Foreskin keratinocyte (primary cell): ENCODE measurements around the genes CDK5R1 and MYO1D.

DNA sequence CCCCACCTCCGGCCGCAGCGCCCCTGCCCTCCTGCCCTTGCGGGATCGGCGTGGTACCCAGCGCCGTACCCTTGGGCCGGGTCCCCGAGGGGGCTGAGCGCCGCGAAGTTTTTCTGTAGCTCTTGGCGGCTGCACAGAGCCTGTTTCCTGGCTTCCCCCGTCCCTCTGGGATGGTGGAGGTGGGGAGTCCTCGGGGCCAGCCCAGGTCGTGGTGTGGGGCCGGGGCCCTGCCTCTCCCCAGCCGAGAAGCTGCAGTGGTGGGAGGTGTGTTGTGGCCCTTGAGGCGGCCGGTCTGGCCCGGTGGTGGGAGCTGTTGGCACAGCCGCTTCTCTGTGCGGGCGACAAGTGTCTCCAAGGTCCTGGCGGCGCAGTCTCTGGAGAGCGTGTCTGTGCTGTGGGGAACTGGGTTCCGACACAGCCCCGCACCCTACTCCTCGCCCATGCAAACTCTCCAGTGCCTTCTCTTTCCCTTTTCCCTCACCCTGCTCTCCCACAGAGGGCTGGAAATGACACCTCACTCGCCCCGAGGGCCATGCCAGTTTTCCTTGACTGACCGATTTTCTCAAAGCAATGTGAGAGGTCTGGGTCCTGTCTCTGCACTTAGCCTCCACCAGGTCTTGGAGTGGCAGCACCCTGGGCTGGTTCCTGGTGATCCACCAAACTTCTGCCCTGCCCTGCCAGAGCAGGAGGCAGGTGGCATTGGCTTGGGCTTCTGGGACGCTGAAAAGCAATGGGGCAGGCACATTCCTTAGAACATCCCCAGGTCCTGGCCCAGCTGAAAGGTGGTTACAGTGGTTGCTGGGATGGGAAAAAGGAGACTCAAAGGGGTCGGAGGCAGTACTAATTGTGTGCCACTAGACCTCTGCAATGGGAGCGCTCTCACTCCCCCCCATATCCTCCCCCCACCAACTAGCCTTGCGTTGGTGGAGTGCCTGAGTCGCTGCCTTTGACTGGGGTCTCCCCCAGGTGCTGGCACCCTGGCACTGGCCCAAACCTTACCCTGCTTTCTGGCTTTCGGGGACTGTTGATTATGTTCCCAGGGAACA is 97.4 kb downstream of the RAB11FIP4 start:
- RAMPAGE, total RNA = no peak

GRCh38 chr17:31493212-31493653 is 101.8 kb downstream of the RAB11FIP4 start:
- RAMPAGE, total RNA = no peak

- RAMPAGE, total RNA = no peak
Measured at GRCh38 chr17:31494649-31495095, 103.2 kb downstream of the RAB11FIP4 start.

DNA sequence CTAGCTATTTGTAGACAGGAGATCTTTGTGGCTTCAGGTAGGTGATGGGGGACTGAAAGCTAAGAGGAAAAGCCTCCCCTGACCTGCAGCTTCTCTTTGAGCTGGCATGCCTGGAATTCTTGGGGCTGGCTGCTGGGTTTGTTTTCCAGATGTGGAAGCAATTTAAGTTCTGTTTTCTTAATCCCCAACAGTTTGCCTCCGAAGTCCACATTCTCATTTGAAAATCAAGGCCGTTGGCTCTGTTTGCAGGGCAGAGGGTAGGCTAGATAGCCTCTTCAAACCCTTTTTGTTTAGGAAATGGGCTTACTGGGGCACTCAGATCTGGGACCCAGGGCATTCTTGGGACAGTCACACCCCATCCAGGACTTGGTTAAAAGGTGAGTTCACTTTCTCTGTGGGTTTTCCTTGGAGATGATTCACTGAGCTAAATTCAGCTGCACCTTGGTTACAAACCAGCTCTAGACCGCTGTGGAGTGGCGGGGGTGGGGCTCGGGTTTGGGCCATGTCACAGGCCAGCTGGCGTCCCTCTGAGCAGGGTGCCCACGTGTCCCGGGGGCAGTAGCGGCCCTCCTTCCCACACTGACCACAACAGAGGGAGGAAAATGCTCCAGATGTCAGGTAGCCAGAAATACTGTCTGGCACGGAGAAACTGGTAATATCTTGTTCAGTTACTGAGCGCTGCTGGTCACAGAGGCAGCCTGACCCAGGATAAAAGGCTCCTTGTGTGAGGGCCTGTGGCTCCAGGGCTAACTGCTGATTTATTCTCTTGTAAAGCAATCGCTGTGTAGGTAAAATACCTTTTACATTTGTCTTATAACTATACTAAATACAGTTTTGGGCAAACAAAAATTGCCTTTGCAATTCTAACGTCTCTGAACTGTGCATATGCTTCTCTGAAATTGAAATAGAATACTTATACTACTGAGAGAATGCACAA is 108.6 kb downstream of the RAB11FIP4 start:
- RAMPAGE, total RNA = no peak

DNA sequence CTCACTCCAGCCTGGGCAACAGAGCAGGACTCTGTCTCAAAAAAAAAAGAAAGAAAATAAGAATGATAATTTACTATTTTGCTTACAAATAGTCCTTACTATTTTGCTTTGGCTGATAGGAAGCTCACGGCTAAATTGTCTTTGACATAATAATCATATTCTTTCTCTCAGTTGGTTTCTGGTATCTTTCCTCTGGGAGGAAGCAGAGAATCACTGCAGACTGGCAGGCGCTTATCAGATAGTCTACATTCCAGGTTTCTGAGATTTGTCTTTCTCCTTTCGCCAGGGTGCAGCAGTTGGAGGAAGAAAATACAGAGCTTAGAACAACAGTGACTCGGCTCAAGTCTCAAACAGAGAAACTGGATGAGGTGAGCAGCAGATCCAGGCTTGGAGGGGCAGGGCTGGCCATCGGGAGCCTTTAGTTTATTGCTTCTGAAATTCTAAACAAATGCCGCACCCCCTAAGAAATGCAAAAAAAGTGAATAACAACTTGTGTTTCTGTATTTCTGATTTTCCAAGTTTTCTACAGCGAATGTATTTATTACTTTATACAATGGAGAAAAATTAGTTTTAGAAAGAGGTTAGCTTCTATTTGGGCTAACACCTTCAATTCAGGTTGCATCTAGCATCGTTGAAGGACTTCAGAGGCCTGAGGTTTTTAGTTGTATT is 136.2 kb downstream of the RAB11FIP4 start:
- RAMPAGE, total RNA = no peak

DNA sequence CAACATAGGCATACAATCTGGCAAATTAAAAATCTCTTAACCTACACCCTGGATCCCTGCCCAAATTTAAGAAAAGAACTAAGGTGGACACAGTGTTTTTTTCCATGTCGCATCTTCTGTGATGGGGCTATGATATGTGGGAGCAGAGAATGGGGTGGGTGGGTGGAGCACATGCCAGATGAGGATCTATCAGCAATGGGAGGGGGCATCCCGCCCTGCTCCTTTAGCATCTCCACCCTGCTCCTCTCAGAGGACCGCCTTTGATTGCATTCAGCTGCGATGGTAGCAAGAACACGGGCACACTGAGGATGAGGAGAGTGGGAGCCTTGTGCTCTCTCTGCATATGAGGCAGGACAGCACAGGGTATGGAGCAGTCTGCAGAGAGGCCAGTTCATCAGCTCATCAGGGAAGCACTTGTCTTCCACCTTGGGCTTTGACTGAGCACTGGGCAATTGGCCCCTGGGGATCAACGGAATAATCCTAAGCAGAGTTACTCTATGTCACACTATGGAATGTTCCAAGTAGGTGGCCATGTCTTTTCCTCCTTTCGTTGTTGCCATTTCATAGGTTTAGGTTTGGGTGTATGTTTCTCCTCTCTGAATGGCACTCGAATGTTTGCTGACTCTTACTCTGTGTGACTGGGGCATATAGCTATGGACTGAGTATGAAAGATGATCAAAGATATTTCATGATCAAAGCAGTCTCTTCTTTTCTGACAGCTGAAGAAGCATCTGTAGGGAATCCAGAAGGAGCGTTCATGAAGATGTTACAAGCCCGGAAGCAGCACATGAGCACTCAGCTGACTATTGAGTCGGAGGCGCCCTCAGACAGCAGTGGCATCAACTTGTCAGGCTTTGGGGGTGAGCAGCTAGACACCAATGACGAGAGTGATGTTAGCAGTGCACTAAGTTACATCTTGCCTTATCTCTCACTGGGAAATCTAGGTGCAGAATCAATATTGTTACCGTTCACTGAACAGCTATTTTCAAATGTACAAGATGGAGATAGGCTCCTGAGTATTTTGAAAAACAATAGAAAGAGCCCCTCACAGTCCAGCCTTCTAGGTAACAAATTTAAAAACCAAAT is 40.2 kb downstream of the LRRC37B start:
- RAMPAGE, total RNA = no peak

- RAMPAGE, total RNA = no peak
Measured at GRCh38 chr17:32083536-32084647, 58.4 kb upstream of the RHOT1 start.

DNA sequence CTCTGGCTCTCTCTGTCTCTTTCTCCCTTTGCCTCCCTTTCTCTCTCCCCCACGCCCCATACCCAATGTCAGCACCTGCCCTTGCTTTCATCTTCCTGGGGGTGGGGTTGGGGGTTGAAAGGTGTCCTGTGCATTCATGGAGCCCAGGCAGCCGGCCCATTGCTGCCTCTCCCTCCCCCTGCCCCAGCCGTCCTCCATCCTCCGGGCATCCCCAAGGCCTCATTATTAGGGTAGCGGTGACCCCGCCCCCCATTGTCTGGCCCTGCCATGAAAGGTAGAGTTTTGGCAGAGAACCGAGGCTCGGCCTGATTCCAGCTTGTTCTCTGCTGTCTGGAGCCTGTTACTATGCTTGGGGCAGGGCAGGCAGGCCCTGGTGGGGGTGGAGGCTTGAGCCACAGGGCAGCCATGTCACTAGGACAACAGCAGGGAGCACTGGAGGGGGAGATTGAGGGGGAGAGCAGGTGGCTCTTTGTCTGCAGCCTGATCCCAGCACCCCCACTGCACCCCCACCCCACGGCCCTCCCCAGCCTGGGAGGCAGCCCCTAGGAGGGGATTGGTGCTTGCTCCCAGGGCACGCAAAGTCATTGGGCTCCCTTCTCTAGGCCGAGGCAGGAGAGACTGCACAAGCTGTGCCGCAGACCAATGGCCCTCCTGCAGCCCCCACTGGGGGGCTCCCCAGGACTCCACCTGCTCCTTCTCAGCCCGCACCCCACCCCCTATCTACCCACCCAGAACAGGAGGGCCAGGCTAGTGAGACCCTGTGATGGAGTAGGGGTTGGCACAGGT is 15.4 kb downstream of the RHBDL3 start:
- RAMPAGE, total RNA = no peak

DNA sequence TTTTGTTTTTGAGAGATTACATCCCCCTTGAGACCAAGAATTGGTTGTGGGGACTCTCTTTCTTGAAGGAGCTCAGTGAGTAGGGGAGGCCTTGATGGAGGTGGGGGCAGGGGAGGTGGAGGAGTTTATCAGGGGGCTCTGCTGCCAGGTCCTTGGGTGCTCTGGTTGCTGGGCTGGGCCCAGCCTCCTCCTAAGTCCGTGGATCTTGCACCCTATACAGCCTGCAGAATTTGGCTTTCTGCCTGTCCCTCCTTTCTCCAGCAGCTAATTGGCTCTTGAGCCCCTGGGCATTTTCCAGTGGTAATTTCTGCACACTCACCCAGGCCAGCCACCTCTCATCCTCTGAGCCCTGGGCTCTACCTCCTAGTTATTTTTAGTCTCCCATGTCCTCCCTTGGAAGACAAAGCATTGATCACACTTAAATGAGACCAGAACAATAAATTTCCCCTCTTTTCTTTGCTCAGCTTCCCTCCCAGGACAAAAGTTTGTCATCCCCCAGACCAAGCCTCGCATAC is 38.1 kb downstream of the RHBDL3 start:
- RAMPAGE, total RNA = no peak

- RAMPAGE, total RNA = no peak
Measured at GRCh38 chr17:32382392-32383341, 32.7 kb downstream of the ZNF207 start.

DNA sequence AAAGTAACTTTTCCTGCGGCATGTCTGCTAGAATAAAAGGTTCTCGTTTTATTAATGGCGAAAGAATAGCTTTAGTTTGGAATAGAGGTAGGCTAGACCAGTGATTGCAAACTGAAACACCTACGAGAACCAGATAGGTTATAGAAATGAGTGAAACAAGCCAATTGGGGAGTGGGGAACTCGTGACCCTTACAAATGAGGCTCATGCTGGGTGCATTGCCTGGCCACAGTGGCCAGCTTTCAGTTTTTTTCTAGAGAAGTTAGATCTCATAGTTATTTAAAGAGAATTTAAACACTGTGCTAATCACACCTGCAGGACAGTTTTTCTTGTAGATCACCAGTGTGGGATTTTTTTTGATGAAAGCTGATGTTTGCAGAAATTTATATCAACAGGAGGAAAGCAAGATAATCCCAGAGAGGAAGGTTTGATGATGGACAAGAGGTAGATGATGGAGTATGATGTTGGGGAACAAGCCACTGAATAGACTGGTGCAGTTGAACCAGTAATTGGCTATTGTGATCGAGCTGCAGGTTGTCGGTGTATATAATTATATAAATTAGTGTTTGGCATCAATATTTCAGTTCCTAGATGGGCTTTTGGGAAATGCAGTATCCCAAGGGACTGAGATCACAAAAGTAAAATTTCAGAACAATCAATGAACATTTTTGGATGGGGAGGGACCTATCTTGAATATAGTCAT is 36.5 kb downstream of the ZNF207 start:
- RAMPAGE, total RNA = no peak

DNA sequence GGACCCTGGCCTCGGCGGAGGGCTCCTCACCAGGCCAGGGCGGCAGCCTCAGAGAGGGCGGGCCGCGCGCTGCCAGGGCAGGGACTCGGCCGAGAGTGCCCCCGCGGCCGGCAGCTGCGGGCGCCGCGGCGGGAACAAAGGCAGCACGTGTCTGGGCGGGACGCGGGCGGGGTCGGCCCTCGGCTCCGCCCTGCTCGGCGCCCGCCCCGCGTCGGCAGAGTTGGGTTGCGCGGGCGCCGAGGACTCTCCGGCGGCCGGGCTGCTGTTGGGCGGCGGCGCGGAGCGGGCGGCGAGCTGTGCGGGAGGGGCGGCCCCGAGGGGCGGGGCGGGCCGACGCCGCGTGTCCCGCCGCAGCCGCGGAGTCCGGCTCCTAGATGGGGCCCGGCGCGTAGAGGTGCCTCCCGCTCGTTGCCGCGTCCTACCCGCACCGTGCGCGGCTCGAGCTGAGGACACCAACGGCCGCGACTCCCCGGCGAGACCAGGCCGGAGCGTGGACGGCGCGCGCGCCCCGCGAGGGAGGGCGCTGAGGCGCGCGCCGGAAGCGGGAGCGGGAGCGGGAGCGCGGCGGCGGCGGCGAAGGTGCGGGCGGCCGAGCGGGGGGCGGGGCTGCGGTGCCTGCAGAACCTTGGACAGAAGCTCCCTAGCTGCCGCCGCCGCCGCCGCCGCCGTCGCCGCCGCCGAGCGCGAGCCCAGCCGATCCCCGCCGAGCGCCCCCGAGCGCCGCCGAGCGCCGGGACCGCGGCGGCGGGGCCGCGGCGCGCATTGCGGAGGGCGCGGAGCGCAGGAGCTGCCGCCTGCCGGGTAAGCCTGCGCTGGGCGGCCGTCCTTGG is at the start of gene CDK5R1:
CDK5R1 (plus strand) TSS at position 632 of the 830 bp plus-strand sequence.
- RAMPAGE, total RNA = no peak

DNA sequence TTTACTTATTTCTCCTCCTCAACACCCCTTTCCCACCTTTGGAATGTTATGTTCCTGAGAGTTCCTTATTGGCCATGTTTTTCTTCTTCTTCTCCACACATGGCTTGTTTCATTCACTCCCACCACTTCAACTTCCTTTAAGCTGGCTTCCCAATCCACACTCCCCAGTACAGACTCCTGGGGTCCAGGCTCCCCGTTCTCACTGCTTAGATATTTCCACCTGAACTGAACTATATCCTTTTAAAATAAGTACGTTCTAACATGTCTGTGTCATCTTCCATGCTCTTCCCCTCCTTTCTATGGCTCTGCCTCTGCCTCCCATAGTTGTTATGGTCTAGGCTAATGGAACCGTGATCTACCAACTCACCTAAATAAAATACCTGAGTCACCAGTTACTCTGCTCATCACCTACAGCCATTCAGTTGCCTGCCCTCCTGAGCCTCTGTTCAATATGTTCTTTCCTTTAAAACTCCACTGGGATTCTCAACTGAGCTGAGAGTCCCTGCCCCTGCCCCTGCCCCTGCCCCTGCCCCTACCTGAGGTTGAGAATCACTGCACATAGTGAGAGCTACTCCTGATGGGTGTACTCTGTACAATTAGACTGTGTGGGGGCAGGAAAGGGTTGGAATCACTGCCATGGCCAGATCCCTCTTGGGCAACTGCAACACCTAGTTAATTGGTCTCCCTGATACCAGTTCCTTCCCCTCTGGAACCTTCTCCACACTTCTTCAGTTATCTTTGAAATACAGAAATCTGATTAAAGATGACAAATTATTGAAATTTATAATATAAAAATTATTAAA is 67.1 kb downstream of the CDK5R1 start:
- RAMPAGE, total RNA = no peak

DNA sequence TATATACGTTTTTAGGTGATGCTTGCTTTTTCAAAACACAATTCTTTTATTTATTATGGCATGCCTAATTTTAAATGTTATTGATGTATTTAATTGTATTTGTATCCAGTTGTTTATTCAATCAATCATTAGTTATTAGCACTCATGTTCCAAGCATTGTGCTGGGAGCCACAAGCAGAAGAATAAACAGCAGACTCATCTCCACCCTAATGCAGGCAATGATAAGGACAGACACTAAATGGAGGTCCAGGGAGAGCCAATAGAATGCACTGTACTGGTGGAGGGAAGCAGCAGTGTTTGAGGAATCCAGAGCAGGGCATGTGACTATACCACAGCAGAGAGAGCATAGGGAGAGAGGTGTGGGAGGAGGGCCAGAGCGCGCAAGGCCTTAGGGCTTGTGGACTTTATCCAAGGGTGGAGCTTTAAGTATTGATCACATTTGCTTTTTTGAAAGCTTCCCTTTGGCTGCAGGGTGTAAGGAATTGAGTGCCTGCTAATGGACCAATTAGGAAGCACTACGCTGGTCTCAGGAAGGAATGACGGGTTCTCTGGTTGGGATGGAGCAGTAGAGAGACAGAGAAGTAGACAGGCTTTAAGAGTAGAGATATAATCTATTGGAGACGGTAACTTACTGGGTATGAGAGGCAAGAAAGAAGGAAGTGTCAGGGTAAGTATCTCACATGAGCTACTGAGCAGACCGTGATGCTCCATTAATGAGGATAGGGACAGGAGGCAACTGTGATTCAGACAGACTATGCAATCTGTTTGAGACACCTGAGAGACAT is 82.3 kb downstream of the MYO1D start:
- RAMPAGE, total RNA = no peak

GRCh38 chr17:32822989-32823371 is 53.9 kb downstream of the MYO1D start:
- RAMPAGE, total RNA = no peak

DNA sequence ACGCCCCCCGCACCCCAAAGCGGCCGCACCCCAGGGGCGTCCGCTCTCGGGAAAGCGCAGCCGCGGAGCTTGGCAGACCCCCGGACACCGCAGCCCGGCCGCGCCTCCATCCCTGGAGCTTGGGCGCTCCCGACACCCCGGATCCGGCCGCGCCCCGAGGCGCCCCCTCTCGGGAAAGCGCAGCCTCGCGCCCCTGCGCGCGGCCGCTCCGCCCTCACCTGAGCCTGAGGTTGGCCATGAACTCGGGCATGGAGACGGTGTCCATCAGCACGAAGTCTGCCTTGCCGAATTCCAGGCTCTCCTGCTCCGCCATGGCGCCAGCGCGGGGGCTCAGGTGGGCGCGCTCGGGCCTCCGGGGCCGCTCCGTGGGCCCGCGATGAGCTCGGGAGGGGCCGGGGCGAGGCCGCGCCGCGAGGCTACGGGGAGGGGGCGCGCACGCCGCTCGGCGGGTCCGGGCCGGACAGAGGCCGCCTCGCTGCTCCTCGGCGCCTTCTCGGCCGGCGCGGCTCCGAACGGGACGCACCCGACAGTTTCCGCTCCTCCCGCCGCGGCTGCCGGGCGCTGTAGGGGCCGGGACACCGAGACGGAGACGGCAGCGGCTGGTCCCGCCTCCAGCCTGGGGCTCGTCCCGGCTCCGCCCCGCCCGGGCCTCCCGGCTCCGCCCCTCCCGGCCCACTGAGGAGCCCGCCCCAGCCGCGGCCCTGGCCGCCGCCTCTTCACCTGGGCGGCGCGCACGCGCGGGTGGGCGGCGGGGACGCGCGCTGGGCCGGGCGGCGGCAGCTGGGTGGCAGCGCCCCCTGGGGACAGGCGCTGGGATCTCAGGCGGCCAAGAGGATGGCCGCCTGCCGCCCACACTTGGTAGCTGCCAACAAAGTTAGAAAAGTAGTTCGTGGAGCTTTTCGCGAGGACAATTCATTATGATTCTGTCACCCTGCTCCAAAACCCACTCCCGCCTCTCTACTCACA is at the start of gene MYO1D:
MYO1D (minus strand) TSS at position 565 of the 966 bp plus-strand sequence.
- RAMPAGE, total RNA = no peak

DNA sequence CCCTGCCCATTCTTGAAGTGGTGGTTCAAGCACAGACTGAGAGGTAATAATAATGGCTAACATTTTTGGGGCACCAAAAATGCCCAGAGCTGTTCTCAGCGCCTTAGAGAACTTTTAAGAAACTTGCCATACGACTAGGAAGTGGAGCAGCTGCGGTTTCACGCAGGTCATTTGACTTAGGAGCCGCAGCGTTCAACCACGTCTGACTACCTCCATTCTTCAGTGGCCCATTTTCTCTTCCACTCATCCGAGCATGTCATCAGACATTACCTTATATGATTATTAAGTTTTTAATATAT is 551 bp upstream of the MYO1D start:
- RAMPAGE, total RNA = no peak

DNA sequence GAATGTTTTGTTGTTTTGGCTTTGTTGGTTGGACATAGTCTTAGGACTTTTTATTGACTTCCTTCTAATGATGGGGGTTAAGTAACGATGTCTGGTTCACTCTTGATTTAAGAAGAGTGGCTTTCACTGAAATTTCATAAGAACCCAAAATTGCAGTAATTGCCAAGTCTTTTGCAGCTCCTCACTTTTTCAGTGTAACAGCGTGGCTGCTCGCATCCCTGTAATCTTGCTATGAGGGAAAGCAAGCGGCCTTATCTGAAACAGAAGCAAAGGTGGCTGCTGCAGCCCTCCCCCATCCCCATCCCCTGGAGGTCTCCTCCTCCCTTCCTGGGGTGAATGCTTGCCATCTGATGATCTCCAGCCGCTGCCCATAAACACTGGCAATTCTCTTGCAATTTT is 182.4 kb upstream of the ASIC2 start:
- RAMPAGE, total RNA = no peak

DNA sequence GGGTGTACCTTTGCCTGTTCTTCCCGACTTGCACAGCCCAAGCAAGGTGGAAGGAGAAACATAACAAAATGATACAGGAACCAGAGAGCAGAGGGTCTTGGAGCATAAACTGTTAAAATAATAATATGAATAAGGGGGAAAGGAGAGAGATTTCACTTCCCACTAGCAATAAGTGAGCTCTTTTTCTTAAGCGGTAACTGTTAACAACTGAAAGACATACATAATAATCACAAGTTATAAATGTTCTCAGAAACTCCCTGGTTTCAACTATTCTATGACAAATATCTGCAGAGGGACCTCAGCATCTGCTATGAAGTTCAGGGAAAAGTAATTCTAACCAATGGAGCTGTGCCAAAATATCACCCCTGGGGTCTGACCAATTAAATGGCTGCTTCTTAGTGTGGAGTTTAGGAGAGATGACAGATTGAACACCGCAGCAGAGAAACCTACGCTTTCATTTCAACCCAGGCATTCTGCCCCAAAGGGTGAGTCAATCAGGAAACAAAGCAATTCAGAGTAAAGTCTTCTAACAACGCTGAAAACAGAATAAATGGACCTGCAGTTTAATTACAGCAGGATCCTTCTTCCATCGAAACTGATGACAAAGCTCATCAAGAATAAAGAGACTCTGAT is 17.0 kb downstream of the RFFL start:
- RAMPAGE, total RNA = no peak

GRCh38 chr17:35059898-35060459 is 3.5 kb downstream of the RFFL start:
- RAMPAGE, total RNA = no peak